UCH-1 (cell line): ENCODE measurements around the genes SEZ6L2, TAOK2, DCTPP1, ZNF747 and ZNF688.

GRCh38 chr16:29849233-29850063 is 13.6 kb downstream of the CDIPT start:
- RRBS: no CpG with 5 or more reads among the region's 9 CpGs

GRCh38 chr16:29858157-29859358 is 4.5 kb downstream of the CDIPT start:
- RRBS: 89% methylated on average over 5 of the region's 33 CpGs

DNA sequence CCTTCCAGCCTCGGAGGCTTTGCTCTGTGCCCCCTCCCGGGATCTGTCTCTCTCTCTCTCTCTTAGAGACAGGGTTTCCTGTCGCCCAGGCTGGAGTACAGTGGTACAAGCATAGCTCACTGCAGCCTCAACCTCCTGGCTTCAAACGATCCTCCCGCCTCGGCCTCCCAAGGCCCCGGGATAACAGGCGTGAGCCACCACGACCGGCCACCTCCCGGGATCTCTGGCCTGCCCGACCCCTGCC is 13.9 kb upstream of the CDIPT start:
- RRBS: no CpG with 5 or more reads among the region's 12 CpGs

DNA sequence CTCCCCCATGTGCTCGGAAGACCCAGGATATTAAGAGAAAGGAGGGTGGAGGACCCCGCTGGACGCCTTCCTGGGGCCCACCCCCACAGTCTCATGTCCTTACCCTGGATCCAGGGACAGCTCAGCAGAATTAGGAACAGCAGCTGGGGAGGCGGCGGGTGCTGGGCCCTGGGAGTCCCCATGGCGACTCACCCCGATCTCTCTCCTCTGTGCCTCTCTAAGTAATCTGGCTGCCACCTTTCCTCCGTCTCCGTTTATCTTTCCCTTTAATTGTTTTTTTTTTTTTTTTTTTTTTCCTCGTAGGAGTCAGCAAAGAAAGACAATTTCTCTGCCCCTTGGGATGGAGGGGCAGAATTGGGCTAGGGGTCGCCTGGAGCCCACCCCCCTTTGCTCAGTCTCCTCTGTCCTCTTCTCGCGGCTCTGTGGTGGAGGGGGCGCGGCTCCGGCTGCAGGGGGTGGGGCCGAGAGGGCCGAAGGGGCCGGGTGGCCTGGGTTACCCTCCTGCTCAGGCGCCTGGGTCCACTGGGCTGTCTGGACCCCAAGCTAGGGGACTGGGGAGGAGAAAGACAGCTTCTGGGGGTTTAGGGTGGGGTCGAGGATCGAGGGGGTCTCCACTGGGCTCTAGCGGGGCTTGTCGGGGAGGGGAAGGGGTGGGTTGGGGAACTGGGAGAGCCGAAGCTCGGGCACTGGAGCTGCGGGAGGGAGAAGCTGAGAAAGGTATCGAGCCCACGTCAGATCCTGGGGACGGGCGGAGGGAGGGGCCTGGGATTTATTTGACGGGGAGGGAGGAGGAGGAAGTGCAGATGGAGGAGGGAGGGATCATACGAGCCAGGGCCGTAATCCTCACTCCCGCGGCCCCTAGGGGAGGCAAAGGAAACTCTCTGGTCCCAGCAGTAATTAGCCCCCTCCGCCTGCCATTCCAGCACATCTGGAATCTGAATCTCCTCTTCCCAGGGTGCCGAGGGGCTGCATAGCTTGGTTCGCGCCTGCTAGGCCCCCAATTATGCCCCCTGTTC is at the start of gene SEZ6L2:
TSS of gene SEZ6L2 (minus strand) at position 713 of the 1,016 bp plus-strand sequence.
- RRBS: no CpG with 5 or more reads among the region's 40 CpGs

- RRBS: 4% methylated on average over 16 of the region's 66 CpGs
These were observed at the start of gene TAOK2 for GRCh38 chr16:29973093-29974050. Gene TAOK2, plus strand, starts transcription at chr16:29973868.

GRCh38 chr16:30069027-30069779 is 3.6 kb downstream of the ALDOA start:
- RRBS: no CpG with 5 or more reads among the region's 17 CpGs

DNA sequence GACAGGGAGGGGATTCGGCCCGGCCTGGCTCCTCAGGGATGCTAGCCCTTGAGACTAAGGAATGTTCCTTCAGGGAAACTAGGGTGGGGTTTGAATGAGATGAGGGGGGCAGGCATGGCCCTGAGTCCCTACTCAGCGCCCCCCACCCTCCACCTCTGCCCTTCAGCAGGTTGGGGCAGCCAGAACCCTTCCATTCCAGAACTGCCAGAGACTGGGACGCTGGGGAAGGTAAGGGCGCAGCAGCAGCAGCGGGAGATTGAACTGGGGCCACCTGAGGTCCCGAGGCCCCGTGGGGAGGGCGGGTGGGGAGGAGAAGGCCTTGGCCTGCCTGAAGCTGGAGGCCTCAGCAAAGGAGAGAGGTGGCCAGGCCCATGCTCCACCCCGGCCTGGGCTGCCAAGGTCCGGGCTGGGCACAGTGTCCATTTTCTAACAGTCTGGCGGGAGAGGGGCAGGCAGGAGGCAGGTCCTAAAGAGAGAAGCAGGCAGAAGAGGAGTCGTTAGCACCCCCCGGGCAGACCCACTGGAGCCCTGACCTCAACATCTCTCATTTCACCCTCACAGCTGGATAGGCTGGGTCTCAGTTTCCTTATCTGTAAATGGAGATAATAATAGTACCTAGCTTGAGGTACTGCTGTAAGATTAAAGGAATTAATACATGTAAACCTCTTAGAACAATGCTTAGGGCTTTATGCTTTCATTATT is 1.1 kb upstream of the GDPD3 start:
- RRBS: 58% methylated on average over 3 of the region's 14 CpGs

GRCh38 chr16:30182690-30182961 is 776 bp upstream of the CORO1A start:
- RRBS: no CpG with 5 or more reads among the region's 10 CpGs

DNA sequence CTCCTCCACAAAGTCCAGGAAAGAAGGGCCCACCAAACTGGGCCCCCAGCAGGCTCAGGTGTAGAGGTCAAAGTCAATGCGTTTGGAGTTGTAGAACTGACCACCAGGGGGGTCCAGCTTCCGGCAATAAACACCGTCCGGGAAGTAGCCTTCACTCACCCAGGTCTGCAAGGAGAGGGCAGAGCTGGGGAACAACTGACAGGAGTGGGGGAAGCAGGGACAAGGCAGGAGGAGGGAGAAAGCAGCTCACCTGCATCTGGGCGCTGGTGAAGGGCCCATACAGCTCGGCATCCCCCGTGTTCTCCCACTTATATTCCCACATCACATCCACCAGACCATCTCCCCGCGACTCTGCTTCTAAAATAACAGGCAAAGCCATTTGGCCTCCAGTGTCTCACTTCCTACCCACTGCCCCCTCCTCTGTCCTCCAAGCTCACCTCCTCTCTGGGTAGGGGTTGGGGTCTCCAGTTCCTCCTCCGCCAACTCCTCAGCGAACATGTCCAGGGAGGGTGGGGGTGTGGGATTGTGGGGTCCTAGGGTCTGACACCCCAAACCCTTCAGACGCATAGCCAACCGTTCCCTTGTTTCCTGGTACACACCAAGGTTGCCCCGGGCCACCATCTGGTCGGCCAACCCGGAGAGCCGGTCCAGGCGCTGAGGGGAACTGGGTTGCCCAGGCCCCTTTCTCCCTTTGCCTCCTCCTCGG is 2.0 kb downstream of the CD2BP2 start:
- RRBS: no CpG with 5 or more reads among the region's 19 CpGs

DNA sequence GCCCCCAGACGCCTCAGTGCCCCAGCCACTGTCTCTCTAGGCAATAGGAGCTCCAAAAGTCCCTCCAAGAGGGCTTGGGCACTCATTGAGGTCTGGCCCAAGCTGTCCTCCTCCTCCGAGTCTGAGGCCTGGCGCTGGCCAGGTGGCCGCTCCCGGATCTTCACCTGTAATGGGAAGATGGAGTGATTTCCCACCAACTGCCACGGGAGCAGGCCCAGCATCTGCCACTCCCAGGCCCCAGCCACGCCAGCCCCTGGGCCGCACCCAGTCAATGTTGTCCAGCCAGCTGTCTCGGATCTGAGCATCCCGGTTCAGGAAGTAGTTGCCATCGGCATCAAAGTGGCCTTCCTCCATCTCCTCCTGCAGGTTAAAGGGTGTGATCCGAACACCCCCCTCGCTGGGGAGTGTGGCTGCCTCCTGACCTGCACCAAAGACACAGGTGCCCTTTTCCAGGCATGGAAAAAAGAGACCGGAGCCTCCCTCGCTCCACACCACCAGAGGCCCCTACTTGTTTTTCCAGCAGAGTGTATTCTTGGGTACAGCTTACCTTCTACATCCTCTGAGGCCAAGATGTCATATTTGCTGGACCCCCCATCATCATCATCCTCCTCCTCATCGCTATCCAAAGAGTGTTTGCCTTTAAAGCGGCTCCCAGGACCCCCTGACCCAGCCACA is 1.3 kb downstream of the CD2BP2 start:
- RRBS: no CpG with 5 or more reads among the region's 17 CpGs

- RRBS: no CpG with 5 or more reads among the region's 15 CpGs
These were observed 1.4 kb upstream of the CD2BP2 start for GRCh38 chr16:30356225-30357097.

DNA sequence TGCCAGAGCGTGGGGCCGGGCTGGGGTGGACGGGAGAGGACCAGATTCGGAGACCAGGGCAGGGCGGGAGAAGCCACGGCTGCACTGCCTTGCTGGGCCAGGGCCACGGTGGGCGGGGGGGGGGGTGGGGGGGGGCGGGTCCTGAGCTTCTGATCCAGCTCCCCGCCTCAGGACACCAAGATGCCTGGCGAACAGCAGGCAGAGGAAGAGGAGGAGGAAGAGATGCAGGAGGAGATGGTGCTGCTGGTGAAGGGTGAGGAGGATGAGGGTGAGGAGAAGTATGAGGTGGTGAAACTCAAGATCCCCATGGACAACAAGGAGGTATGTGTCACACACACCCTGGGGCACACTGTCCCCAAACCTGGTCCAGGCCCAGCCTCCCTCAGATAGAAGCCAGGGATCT is 469 bp downstream of the ZNF771 start:
- RRBS: no CpG with 5 or more reads among the region's 11 CpGs

DNA sequence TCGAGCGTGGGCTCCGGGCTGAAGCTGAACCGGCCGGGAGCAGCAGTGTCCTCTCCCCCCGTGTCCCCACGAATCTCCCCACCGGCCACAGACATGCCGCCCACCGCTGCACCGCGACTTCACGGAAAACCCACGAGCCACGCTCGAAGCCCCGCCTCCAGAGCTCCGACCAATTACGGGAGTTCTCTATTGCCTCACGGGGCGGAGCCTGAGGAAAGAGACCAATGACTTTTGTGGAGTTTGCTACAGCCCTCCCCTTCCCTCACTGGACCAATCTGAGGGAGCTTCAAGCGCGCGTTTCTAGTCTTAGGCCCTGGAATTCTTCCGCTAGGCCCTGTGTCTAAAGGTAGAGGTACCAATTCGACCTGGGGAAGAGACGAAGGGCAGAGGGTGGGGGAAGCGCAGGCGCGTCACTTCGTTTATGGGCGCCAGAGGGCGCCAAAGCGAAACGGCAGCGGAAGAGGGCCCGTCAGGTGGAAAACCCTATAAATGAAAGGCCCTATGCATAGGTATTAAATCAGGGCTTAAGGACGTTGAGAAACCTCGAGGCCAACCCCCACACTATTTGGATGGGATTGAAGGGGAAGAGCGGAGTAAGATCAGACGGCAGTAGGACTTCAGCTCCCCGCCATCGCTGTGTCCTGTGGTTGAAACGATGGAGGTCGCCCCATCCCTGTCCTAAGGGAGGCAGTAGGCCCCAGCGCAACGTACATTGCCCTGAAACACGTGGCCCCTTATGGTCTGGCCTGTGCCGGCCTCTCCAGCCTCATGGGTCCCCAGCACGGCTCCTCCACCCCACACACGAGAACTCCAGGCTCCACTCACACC is at the start of gene DCTPP1:
TSS of gene DCTPP1 (minus strand) at position 145 of the 828 bp plus-strand sequence.
- RRBS: 5% methylated on average over 3 of the region's 51 CpGs

GRCh38 chr16:30447539-30448140 is 2.0 kb upstream of the SEPHS2 start:
- RRBS: no CpG with 5 or more reads among the region's 9 CpGs

DNA sequence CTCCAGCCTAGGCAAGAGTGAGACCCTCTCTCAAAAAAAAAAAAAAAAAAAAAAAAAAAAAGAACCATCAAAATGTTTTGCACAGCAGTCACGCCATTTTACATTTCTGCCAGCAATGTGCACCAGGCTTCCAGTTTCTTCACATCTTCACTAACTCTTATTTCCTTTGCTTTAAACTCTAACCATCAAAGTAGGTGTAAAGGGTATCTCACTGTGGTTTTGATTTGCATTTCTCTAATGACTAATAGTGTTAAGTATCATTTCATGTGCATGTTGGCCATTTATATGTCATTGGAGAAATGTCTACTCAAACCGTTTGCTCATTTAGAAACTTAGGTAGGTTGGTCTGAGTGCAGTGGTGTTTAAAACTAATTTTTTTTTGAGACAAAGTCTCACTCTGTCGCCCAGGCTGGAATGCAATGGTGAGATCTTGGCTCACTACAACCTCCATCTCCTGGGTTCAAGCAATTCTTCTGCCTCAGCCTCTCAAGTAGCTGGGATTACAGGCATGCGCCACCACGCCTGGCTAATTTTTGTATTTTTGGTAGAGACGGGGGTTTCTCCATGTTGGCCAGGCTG is 1.5 kb upstream of the ITGAL start:
- RRBS: no CpG with 5 or more reads among the region's 6 CpGs

DNA sequence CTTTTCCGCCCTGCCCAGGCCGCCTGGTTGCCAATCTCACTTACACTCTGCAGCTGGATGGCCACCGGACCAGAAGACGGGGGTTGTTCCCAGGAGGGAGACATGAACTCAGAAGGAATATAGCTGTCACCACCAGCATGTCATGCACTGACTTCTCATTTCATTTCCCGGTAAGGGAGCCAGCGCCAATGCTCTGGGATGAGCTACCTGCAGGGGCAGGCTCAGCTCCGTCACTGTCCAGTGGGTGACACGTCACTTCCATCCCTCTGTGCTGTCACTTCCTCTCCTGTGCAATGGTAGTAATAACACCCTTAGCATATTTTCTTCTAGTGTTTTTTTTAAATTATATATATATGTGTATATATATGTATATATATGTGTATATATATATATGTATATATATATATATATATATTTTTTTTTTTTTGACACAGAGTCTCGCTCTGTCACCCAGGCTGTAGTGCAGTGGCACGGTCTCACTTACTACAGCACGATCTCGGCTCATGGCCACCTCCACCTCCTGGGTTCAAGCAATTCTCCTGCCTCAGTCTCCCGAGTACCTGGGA is 26.9 kb downstream of the ITGAL start:
- RRBS: 74% methylated on average over 3 of the region's 13 CpGs

DNA sequence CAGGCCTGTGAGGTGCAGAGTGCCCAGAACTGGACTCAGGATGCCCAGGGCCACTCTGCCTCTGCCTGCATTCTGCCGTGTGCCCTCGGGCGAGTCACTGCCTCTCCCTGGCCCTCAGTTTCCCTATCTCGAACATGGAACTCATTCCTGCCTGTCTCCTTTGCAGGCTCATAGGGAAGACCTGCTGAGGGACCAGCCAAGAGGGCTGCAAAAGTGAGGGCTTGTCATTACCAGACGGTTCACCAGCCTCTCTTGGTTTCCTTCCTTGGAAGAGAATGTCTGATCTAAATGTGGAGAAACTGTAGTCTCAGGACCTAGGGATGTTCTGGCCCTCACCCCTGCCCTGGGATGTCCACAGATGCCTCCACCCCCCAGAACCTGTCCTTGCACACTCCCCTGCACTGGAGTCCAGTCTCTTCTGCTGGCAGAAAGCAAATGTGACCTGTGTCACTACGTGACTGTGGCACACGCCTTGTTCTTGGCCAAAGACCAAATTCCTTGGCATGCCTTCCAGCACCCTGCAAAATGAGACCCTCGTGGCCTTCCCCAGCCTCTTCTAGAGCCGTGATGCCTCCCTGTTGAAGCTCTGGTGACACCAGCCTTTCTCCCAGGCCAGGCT is 4.6 kb downstream of the ZNF768 start:
- RRBS: no CpG with 5 or more reads among the region's 9 CpGs

DNA sequence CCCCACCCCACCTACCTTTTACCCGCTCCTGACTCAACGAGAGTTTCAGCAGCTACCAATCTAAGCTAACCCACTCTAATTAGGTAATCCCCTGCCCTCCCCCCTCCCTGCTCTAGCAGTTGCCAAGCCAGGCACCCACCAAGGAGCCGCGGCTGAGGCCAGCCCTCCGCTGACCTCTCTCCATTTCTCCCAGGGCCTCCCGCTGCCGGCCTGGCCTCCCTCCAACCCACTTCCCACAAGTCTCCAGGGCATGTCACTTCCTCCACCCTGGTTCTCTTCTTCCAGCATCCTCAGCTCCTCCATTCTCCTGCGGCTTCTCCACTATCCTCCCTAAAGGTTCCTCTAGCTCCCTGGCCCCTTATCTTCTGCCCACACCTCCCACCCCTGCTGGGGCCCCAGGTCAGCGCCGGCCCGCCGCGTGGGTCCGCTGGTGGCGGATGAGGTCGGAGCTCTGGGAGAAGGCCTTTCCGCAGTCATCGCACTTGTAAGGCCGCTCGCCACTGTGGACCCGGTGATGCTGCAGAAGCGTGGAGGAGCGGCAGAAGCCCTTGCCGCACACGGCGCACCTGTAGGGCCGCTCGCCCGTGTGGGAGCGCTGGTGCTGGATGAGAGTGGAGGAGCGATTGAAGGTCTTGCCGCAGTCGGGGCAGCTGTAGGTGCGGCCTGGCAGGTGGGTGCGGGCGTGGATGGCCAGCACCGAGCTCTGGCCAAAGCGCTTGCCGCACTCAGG is 2.1 kb downstream of the ZNF768 start:
- RRBS: 98% methylated on average over 10 of the region's 39 CpGs

- RRBS: 48% methylated on average over 23 of the region's 91 CpGs
These were observed at the start of gene ZNF747 for GRCh38 chr16:30534147-30535206. Gene ZNF747, minus strand, starts transcription at chr16:30534858.

GRCh38 chr16:30571314-30572489 is at the start of gene ZNF688:
Gene ZNF688, minus strand, starts transcription at chr16:30571714.
- RRBS: 42% methylated on average over 21 of the region's 86 CpGs